SJSA1 (cell line): ENCODE results near the genes PHC2 and HMGB4.

GRCh38 chr1:33175743-33177187, 5.6 kb downstream of the TRIM62 start:
- RAMPAGE, long total RNA = no peak

DNA sequence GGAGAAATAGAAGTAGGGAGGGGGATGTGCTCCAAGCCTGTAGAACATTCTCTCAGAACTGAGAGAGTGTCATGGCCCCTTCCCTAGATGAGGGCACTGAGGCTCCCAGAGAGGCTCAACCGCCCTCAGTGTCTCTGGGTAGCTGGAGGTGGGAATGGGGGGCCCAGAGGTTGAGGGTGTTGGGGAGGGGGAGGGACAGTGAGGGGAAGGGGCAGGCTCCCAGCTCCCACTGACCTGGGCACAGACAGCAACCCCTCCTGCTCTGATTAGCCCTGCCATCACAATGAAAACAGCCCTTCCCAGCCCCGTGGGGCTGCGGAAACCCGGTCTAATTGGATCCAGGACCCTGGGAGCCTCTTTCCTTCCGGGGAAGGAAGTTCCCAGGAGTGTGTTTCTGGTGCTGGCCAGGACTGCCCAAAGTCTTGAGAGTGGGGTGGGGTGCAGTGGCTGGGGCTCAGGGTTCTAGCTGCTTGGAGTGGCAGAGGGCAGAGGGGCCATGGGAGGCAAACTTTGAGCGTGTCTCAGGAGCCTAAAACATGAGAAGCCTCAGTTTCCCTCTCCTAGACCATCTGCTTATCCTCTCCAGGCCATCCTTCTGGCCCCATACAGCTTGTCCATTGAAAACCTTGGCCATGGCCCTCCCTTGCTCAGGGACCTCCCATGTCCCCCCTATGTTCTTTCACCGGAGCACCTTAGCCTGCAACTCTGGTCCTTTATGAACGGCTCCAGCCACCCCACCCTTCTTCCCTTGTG, 9.0 kb downstream of the ZNF362 start:
- RAMPAGE, long total RNA = no peak

- RAMPAGE, long total RNA = no peak
Measured at GRCh38 chr1:33307028-33307600, 13.8 kb downstream of the A3GALT2 start.

- RAMPAGE, long total RNA = no peak
Measured at GRCh38 chr1:33322002-33322558, 1.2 kb upstream of the A3GALT2 start.

GRCh38 chr1:33329962-33330546, 9.2 kb upstream of the A3GALT2 start:
- RAMPAGE, long total RNA = no peak

- RAMPAGE, long total RNA = no peak
Measured at GRCh38 chr1:33348174-33348570, 27.3 kb upstream of the A3GALT2 start.

GRCh38 chr1:33379661-33380439, 51.0 kb downstream of the PHC2 start:
- RAMPAGE, long total RNA = no peak

GRCh38 chr1:33409988-33410855, 20.7 kb downstream of the PHC2 start:
- RAMPAGE, long total RNA = no peak

GRCh38 chr1:33430064-33431162, at the start of gene PHC2:
TSS of gene PHC2 (minus strand) at chr1:33431095.
- RAMPAGE, long total RNA = no peak

GRCh38 chr1:33863893-33864336, at the start of gene HMGB4:
TSS of gene HMGB4 (plus strand) at chr1:33864079.
- RAMPAGE, long total RNA = no peak

GRCh38 chr1:34162858-34163702, 1.9 kb downstream of the CSMD2 start:
- RAMPAGE, long total RNA = no peak

DNA sequence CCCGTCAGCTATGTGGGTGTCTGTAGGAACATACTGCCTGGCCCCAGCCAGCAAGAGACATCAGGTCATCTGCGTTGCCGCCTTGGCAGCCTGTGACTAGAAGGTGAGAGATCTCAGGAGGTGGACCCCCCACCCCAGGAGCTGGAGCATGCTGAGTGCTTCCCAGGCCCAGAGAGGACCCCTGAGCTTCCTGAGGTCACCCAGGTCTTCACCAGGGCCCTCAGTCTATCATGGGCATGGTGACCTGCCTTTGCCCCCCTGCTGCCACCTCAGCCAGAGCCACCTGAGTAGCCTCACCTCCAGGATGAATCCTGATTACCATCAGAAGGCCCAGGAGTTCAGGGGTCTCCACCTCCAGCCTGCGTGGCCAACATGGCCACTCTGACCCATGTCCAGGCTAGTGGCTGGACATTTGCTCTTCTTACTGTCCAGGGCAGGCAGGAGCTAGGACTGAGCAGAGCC, 250.6 kb downstream of the C1orf94 start:
- RAMPAGE, long total RNA = no peak

- RAMPAGE, long total RNA = no peak
Measured at GRCh38 chr1:34683651-34684099, 71.2 kb upstream of the GJB5 start.

DNA sequence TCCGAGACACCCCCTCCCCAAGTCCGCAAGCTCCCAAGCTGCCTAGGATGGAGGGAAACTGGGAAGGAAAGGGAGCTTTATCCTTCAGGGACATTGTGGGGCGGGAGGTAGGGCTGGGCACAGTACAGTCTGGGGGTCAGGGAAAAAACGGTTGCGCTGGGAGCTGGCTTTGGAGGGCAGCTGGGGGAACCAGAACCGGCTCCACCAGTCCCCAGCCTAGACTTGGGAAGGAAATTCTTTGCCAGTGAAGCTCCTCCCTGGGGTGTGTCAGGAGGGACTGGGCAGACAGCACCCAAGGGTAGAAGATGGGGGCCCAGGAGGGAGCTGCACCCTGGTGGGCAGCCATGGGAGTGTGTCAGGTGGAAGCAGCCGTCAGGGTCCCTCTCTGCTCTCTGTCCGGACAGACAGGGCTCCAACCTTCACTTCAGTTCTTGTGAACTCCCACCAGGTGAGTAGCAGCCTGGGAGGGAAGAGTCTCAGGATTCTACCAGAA, 1.0 kb downstream of the GJB3 start:
- RAMPAGE, long total RNA = no peak

DNA sequence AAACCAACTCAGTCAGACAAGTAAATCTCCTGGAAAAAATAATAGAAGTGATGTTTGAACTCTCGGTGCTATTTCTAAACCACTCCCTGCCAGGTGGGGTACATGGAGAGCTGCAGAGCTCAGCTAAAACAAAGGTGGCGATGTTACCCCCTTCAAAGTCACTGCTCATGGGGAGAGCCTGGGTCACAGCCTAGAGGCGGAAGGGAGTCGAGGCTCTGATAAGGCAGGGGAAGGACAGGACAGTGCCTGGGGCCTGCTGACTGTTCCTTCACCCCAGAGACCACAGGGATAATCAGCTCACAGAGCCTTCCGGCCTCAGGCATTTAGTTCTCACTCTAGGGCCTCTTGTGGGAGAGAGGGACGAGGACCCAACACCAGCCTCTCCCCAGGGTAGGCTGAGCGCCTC, 14.2 kb downstream of the SMIM12 start:
- RAMPAGE, long total RNA = no peak

DNA sequence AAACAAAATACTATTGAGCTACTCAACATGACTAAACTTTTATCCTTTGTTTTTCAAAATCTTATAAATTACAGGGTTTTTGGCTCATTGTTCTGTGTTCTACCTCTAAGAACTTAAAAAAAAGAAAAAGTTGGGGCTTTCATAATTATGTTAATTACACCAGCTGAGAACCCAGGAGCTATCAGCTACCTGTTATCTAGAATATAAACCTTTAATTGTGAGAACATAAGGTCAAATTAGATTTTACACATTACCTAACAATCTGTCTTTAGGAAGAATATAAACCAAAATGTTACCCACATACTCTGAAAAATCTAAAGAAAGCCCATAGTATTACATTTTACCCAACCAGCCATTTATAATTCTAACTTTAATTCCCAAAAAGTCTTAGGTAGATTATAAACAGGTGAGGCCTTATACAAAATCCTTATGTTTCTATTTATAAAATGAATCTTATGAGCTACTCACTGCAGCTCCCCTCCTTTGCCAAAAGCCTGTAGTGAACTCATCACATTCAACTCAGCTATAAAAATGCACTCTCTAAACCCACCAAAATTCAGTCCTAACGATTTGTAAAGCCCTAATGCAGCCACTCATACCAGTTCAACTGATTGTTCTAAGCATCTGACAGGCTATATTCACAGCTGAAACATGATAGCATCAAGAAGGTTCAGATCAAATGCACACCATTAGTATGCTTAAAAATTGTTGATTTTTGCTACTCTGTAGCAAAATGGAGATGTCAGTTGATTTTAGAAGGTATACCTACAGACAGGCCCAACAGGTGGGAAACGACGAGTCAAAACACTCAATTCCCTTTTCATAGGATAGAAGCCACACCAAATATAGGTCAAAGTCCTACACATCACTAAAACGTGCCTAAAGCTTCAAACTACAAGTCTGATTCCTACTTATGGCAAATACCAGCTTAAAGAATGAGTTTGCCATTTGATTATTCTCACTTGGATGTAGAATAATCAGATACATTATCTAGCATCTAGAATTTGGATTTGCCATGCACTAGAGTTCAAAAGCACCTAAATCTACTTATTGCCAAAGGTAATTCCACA, 6.9 kb downstream of the SFPQ start:
- RAMPAGE, long total RNA = no peak

DNA sequence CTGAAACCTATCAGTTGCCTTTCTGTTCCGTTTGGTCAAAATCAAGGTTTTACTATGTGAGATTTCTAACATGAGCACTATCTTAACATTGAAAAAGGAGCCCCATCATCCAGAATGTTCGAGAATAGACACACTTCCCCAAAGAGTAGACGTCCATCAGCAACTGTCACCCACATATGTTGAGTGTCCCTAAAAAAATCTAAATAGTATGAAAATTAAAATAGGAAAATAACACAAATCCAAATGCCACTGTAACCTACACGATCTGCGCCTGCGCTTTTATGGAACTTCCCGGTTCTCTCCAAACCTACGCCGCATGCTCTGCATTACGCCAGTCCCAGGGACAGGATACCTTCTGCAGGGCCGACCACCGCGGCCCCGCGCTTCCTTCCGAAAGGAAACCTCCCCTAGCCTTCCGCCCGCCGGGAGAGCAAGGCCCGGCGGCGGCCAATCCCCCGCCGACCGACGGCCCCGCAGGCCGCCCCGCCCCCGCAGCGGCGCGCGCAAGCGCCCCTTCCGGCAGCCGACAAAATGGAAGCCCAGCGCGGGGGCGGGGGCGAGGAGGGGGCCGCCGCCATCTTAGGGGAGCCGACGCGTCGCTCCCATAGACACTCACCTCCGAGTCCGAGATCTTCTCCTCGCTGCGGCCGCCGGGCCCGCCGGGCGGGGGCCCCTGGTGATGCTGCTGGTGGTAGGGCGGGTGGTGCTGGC, 1.2 kb downstream of the SFPQ start:
- RAMPAGE, long total RNA = no peak

DNA sequence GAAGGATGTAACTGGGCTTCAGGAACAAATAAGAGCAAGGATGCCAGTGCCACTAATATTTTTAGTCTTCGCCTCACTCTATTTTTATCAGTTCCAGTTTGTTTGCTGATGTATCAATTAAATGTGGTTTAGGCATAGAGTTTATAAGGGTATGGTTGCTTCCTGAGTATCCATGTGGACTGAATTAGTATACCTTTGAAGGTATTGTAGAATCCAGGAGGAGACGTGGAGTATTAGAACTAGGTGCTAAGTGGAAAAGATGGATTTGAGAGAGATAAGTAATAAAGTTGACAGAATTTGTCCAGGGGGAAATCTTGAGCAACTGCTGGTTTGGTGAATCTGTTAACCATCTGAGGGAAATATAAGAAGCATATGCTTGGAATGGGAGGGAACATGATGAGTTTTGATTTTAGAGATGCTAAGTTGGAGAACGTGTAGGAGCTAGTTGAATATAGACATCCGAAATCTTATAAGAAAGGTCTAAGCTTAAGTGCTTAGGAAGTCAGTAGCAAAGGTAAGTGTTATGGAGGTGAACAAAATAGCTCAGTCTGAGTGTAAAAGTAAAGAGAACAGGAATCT, 88.9 kb downstream of the ZMYM4 start:
- RAMPAGE, long total RNA = no peak

GRCh38 chr1:35502735-35503500, 54.3 kb downstream of the KIAA0319L start:
- RAMPAGE, long total RNA = no peak

GRCh38 chr1:35505814-35506287, 51.4 kb downstream of the KIAA0319L start:
- RAMPAGE, long total RNA = no peak